Fallopian tube (tissue), 1 donor: Measurements from ENCODE around the genes CHCHD3 and AKR1B15.

DNA sequence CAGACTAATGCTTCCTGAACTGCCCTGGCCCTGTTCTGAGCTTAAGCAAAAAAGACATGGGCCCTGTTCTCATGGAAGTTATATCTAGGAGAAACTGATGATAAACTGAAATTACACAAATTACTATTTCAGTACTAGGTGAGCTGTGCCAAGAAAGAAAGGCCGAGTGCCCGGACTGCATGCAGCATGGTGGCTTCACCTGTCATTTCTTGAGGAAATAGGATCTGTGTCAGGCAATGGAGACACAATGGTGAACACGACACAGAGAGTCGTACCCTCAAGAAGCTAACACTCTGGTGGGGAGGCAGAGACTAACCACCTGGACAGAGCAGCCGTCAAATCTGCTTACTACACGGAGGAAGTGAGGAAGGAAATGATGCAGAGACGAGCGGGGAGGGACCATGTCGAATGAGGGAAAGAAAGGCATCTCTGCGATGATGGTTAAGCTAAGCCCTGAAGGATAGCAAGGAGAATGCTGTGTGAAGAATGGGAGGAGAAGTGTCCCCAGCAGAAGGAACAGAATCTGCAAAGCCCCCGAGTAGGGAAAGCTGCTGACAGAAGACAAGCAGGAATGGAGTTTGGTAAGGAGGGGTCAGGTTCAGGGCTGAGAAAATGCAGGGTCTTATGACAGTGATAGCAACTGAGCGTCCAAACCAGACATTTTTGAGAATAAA, 44.3 kb downstream of the PODXL start:
- PRO-cap: no peak

DNA sequence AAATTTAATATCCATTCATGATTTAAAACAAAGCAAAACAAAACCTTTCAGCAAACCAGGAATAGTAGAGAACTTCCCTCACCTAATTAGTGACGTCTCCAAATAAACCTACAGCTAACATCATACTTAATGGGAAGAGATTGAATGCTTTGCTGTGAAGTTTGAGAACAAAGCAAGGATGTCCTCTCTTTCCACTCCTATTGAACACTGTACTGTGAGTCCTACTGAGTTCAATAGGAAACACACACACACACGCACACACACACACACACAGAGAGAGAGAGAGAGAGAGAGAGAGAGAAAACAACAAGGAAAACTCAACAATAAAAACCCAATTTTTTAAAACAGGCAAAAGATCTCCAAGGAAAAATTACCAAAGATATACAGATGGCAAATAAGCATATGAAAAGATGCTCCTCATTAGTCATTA, 32.3 kb downstream of the PODXL start:
- PRO-cap: no peak

DNA sequence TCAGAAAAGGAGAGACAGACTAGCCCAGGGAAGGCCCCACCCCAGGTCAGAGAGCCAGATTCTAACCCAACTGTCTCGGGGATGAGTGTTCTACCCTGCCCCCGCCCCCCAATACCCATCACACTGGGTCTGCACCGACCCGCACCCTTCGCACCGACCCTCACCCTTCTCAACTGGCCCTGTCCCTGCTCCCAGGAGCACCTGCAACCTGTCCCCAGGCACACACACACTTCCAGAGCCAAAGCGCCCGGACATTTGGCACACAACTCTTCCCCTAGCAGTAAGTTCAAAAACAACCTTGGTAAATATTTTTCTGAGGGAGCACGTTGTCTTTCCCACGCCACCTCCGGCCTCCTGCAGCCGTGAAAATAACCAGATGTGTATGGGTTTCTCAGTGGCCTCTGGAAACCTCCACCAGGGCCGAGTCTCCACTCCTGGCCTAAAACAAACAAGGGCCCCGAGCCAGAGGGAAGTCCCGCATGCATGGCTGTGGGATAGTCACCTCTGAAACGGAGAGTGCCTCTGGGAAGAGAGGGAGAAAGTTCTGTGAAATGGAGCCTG, 16.0 kb downstream of the PODXL start:
- PRO-cap: no peak

- PRO-cap: no peak
These were observed 101.5 kb upstream of the PODXL start for GRCh38 chr7:131657894-131658374.

- PRO-cap: no peak
These were observed 273.5 kb upstream of the PODXL start for GRCh38 chr7:131829794-131830413.

DNA sequence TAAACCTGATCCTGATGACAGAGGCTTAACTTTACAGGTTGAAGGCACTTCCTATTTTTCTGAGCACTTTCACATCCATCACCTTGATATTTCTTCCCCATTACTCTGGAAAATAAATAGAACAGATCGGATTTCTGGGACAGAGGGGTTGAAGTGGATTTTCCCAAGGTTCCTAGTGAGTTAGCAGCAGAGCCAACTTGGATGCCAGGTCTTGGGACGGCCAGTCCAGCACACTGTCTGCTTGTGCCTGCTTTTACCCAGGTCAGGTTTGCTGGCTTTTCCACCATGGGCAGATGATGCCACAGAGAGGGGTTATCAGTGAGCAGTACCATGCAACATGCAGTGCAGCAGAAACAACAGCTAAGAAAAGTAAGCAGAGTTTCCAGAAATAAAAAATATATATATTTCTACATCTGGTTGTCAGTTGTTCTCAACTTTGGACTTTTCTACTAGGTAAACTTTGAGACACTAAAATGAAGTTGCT, 372.7 kb upstream of the PODXL start:
- PRO-cap: unidirectional peak, plus-strand start at position 207 of the sequence

GRCh38 chr7:132393689-132394355, 182.4 kb downstream of the PLXNA4 start:
- PRO-cap: no peak

DNA sequence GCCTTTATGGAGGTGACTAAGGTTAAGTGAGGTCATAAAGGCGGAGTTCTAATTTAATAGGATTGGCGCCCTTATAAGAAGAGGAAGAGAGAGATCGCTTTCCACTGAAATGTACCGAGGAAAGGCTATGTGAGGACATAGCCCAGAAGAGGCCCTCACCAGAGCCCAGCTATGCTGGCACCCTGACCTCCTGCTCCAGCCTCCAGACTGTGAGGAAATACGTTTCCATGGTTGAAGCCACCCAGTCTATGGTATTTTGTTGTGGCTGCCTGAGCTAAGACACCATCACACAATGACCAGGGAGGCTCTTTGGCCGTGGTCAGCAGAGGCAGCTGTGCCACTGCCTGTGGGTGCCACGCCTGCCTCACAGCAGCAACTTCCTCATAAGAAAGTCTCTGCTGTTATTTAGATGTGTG, 182.6 kb upstream of the PLXNA4 start:
- PRO-cap: no peak

DNA sequence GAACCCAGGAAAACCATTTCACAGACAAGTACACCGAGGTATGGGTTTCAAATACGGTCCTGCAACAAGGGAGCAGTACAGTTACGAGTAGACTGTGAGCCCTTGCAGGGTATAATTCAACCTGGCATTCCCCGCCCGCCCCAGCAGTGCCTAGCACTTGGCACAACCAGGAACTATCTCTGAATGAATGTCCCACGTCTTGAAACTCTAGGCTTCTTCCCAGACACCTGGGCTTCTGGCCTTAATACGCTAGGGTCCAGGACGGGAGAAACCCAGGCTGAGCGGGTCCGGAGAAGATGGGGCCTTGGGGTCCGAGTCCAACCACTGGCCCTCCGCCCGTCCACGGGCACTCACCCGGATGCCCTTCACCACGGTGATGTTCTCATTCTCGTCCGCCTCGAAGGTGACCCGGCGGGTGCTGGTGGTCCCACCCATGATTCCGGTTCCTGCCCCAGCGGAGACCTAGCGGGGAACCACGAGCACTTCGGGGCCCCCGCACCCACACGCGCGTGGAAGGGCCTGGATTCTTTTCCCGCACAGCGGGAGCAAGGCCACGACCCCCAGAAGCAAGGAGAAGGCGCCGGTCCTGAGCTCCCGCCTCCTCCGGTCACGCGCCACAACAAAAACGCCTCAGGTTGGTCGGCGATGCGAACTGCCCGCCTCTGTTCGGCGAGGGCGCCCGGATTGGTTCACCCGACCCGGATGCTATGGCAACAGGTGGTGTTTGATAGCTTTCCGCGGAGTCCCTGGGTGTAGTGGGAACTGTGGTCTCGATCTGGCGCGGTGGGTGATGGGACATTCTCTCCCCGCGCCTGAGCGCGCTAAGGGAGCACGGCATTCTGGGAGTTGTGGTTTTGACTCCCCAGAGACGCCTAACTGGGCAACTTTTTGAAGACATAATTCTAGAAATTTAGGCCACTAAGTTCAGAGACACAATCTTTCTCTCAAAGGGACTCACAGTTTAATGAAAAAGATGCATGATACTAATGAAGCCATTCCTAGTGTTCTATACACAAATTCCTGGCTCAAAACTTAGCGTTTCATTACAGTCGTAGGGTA, at the start of gene CHCHD3:
CHCHD3 (minus strand) TSS at position 588 of the 1,059 bp plus-strand sequence.
- PRO-cap: unidirectional peak, minus-strand start at position 588 of the sequence

- PRO-cap: no peak
These were observed 251.9 kb downstream of the EXOC4 start for GRCh38 chr7:133504585-133505287.

- PRO-cap: no peak
These were observed 693 bp downstream of the SLC35B4 start for GRCh38 chr7:134316179-134316294.

- PRO-cap: no peak
These were observed 34.8 kb upstream of the SLC35B4 start for GRCh38 chr7:134351385-134352067.

GRCh38 chr7:134546948-134547350, 2.0 kb upstream of the AKR1B15 start:
- PRO-cap: no peak

DNA sequence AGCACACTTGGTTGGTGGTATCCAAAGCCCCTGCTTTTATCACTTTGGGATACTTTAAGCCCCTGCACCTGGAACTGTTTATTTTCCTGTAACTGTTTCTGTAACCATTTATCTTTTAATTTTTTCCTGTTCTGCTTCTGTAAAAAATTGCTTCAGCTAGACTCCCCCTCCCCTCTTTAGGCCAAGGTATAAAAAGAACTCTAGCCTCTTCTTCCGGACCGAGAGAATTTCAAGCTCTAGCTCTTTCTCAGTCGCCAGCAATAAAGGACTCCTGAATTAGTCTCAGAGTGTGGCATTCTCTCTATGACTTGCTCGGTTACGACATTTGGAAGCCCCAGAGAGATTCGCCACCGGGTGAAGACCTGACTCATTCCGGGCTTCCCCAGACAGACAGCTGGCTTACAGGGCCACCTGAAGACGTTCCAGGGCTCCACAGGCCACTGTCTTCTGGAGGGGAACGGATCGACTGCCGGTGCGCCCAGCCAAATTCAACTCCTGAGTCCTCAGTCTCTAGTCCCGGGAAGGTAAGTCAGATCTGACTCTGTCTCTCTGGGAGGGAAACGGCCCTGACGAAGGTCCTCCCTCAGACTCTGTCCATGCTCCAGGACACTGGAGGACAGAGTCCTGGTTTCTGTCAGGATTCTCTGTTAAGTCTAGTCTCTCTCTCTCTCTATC, at the start of gene AKR1B15:
AKR1B15 (plus strand) TSS at position 385 of the 675 bp plus-strand sequence.
- PRO-cap: no peak

DNA sequence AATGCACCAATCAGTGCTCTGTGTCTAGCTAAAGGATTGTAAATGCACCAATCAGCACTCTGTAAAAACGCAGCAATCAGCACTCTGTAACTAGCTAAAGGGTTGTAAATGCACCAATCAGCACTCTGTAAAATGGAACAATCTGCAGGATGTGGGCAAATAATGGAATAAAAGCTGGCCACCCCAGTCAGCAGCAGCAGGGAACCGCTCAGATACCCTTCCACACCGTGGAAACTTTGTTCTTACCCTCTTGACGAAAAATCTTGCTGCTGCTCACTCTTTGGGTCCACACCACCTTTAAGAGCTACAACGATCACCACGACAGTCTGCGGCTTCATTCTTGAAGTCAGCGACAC, 16.0 kb downstream of the AKR1B15 start:
- PRO-cap: no peak

DNA sequence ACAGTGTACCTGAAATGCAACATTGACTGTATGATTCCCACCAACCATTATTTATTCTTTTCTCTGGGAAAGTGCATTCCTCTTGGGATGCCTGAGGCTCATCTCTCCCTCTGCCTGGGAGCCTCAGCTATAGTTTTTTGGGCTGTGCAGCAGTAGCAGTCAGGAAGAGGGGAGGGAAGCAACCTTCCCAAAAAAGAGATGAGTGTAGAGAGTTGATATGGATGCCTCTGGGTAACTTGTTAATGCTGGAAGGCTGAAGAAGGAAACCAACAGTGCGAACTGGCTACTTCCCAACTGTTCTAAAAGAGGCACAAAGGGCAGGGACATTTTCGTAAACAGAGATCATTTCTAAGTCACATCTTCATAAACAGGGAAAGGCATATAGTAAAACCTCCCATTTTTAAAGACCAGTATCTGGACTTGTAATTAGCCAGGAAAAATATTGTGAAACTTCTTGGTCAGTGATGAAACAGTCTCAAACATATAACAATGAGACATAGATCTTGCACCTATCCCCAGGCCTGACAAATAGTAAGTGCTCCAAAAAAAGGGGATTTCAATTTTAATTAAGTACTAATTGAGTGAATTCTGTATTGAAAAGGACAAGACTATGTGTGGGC, 1.3 kb upstream of the CALD1 start:
- PRO-cap: no peak

DNA sequence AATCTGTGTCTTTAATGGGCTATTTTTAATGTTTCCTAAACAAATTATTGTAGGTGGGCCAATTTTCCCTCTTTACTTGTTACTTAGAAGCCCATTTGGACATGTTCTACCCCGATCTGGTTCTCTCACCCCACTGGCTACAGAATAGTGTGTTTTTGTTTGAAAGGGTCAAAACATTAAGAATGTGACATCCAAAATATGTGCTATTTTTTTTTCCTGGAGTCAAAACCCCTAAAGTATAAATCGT, 32.2 kb downstream of the CALD1 start:
- PRO-cap: no peak

DNA sequence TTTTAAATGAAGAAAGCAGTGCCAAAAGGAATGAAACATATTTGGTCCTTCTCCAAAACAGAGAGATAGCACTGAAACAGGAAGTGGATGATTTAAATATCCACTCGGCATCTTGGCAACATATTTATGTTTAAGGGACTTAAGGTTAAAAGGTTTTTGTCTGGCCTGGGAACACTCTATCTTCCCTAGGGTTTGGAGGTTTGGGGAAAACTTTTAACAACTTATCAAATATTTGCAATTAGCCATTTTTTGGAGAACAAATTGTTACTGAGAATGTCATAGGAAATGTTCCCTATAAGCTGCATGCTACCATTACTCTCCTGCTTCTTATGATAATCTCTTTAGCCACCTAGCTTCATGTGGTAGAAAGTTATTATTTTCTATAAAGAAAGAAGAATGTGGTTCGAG, 32.5 kb downstream of the CALD1 start:
- PRO-cap: no peak

GRCh38 chr7:134888163-134889025, 97.9 kb upstream of the AGBL3 start:
- PRO-cap: no peak

- PRO-cap: no peak
These were observed 19.5 kb upstream of the AGBL3 start for GRCh38 chr7:134966691-134967323.